Islet of Langerhans (tissue), 1 donor: ENCODE data around the gene COX7C.

GRCh38 chr5:82275068-82276249 lies 2.7 kb downstream of the RPS23 start:
- RRBS: no CpG with 5 or more reads among the region's 7 CpGs

DNA sequence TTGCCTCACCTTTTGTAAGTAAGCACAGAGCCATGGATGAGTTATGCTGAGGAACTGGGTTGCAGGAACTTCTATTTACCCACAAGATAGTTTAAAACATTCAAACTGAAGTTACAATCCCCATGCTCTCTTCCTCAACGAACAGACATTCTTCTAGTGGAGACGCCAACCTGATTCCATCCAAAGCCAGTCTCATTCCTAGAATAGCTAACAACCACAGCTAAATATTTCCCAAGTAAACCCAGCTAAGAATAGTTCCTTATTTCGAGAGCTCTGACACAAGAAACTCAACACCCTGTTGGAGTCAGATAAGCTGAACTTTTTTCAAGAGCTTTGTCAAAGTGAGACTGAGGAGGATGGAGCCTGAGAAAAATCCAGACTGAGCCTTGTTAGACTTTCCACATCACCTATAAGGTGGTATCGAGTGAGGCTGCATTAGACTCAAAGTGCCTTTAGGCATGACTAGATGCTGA lies 56.7 kb upstream of the RPS23 start:
- RRBS: no CpG with 5 or more reads among the region's 4 CpGs

GRCh38 chr5:82422597-82423142 lies 144.5 kb upstream of the RPS23 start:
- RRBS: no CpG with 5 or more reads among the region's 6 CpGs

GRCh38 chr5:82470648-82471117 lies 192.5 kb upstream of the RPS23 start:
- RRBS: no CpG with 5 or more reads among the region's 3 CpGs

DNA sequence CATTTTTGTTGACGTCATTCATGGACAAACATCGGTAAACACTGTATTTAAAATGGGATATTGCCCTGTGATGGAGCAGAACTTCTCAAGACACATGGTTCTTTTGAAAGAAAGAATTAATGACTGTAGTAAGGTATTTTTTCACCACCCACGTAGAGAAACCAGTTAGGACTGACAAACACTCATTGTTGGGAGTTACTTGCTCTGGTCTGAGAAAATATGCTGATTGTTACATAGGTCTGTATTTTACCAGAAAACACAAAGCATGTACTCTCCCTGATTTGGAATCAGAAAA lies 4.7 kb downstream of the VCAN start:
- RRBS: no CpG with 5 or more reads among the region's 3 CpGs

DNA sequence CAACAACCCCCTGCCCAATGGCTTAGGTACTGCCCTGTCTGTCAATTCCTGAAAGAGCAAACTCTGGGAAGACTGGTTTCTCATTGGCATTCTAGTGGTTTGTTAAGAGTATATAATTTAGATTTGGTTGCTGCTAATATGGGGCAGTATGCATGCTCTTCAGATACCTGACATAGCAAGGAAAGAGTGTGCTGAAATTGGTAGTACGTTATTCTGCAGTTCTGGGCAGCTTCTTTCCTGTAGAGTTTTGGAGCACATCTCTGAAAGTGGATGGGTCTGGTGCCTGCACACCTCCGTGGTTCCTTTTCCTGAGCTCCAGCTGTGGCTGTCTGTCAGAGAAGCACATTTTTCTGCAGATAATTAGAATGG lies 55.5 kb downstream of the VCAN start:
- RRBS: no CpG with 5 or more reads among the region's 2 CpGs

- RRBS: no CpG with 5 or more reads among the region's 4 CpGs
Observed at GRCh38 chr5:85973198-85973549, 644.6 kb upstream of the COX7C start.

DNA sequence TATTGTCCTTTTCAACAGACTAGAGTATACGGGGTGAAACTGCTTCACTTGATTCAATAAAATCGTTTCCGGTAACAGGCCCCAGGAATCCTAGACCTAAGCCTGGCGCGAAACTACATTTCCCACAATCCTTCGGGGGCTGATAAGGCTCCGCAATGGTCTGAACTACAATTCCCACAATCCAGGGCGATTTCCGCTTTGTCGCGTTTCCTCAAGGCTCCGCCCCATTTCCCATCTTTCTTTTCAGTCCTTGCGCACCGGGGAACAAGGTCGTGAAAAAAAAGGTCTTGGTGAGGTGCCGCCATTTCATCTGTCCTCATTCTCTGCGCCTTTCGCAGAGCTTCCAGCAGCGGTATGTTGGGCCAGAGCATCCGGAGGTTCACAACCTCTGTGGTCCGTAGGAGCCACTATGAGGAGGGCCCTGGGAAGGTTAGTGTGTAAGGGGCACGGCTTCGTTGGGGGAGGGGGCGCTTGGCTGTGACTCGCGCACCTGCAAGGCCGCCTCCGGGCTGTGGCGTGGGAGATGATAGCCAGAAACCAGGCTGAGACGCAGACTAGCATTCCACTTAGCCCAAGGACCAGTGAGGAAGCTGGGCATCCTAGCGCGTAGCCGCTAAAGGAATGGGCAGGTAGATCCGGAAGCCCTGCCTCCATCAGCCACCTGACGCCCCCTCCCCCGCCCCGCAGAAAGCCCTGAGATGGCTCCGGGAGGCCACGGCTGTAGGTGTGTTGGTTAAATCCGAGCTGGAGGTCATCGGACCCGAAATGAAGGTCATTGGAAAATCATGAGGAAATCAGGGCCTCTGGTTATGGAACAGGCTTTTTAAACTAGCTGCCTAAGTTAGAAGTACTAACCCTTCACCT lies at the start of gene COX7C:
COX7C (plus strand) TSS at position 240 of the 864 bp plus-strand sequence.
- RRBS: 6% methylated on average over 5 of the region's 42 CpGs

GRCh38 chr5:87121205-87121954 lies 146.3 kb upstream of the RASA1 start:
- RRBS: no CpG with 5 or more reads among the region's 5 CpGs

DNA sequence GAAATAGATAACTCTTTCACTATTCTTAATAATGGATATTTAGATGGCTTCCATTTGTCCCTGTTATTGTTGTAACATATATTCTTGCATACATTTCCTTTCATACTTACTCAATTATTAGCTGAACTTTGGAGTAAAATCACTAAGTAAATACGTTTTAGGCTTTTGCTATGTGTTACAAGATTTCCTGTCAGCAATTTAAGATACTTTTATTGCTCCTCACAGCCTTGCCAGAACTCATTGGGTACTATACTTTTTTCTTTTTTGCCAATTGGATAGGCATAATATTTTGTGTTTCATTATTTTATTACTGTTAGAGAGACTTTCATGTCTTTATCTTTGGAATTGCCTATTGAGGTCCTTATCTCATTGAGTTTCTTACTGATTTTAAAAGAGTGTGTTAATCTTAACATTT lies 26.9 kb downstream of the CCNH start:
- RRBS: no CpG with 5 or more reads among the region's 1 CpG

GRCh38 chr5:87406124-87406634 lies 6.6 kb downstream of the CCNH start:
- RRBS: no CpG with 5 or more reads among the region's 1 CpG

- RRBS: 17% methylated on average over 2 of the region's 19 CpGs
Observed at GRCh38 chr5:87770391-87771144, 357.8 kb upstream of the CCNH start.

DNA sequence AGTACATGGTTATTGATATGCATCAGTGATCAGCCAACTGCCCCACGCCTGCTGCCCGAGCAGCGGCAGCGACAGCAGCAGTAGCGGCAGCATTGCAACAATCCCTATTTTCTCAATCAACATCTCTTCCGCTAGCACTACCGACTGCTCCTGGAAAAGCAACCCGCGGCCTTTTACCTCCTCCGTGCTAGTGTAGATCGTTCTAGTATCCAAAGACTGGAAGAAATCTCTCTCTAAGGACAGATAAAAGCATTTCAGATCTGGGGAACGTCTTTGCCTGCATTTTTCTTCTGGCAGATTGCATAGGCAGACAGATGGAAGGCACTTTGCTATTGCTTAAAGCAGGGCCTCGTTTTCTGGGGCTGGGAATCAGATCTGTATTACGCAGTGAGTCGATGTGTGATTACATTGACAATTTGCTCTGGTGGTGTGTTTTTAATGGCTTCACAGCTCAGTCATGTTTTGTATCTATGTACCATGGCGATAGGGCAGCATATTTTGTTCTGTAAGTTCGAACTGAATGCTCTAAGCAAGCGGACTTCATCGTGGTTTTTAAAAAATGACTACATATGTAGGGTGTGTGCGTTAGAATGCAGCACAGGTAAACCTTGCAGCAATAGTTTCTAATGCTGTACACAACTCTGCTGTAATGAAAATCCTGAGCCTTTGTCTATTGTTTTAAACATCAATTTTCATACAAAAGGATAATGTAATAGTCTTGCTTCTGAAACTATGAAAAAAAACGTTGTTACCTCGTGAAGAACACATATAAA lies 215.1 kb downstream of the MEF2C start:
- RRBS: no CpG with 5 or more reads among the region's 22 CpGs

- RRBS: no CpG with 5 or more reads among the region's 4 CpGs
Observed at GRCh38 chr5:88876002-88876519, 6.9 kb downstream of the MEF2C start.

DNA sequence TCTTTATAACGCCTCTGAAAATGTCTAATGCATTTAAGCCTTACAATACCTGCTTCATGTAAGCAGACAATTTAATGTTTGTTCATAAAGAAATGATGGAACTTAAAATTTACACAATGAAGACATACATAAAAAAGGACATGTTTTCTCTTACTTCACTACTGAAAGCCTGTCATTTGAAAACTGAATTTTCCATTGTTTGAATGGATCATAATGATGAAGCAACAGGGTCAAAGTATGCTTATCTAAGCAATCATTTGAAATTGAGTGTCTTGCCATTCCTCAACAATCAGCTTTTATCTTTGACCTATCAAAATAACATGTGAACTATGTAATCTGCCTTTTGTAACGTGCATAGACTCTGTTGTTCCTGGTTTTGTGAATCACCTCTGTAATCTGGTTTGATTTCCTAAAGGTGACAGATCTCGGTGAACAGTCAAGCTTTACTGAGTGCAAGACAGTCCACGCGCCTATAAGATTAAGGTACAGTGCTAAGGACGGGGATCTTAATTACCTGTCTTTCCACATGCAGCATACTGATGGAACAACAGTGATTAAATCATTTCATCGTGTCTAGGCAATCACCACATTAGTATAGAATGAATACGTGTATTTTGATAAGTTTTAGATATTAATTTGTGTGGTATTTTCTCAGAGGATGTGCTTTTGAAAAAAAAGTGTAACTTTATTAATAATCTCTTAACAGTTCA lies 3.2 kb downstream of the MEF2C start:
- RRBS: no CpG with 5 or more reads among the region's 8 CpGs

DNA sequence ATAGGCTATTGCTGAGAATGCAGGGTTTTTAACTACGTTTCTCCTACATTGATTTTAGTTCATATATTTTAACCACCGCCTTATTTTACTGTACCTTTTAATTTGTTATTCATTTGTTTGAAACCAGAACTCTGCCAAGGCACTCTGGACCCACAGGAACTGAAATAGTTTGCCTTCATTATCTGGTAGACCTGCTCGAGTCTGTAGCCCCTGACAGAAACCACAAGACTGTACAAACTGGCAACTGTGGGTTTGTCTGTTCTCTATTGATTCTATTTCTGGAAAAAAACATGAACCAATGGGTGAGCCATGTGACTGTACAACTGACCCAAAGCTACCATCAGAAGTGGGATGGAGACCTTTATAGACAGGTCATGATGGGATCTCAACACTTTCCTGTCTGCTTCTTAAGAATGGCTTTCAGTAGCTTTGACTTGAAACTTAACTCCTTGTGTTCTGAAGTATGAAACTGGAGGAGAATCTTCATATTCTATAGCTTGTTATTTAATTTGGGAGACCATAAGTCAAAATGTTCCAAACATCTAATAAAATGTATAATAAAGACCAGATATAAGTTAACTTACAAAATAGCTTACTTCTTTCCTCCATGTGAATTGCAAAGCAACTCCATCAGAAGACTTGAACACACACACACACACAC lies 388.5 kb upstream of the MEF2C start:
- RRBS: no CpG with 5 or more reads among the region's 3 CpGs

DNA sequence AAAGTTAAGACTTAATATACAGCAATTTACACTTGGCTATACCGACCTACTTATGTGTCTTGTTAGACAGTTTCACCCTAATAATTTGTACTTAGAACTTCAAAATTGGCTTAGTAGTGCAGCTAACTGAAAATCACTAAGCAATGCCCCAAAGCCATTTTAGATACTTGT lies 1.2 kb downstream of the LYSMD3 start:
- RRBS: no CpG with 5 or more reads among the region's 1 CpG

DNA sequence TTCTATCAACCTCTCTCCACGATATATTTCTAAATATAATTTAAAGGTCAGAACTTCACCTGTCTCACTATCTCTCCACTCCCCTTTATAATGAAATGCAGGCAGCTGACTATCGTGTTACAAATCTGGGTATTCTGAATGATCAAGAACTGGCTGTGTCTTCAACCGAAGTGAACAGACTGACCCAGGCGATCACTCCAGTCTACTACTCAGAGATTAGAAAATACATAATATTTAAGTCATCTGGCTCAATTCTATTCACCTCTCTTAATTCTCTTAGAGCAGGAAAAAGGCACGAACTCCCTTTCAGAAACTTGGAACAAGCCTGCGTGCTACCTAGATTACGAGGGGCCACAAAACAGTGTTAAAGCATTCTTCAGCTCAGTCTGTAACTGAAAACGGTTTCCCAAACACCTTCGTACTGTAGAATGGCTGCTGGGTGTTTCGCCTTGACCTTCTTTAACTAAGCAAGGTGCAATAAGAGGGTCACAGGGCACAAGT lies 896 bp downstream of the LYSMD3 start:
- RRBS: no CpG with 5 or more reads among the region's 10 CpGs

- RRBS: no CpG with 5 or more reads among the region's 7 CpGs
Observed at GRCh38 chr5:90643980-90644694, 85.5 kb downstream of the ADGRV1 start.